ENCODE measurements around a stretch of chr10.

GRCh38 chr10:1359468-1359882 is 303.3 kb downstream of the WDR37 start:
- PRO-cap = no peak
- RAMPAGE, long total RNA, 3 experiments = no peak in any of the 3 experiments

- PRO-cap = no peak
- RAMPAGE, long total RNA, 3 experiments = no peak in any of the 3 experiments
Measured at GRCh38 chr10:1420427-1421403, 316.6 kb downstream of the ADARB2 start.

DNA sequence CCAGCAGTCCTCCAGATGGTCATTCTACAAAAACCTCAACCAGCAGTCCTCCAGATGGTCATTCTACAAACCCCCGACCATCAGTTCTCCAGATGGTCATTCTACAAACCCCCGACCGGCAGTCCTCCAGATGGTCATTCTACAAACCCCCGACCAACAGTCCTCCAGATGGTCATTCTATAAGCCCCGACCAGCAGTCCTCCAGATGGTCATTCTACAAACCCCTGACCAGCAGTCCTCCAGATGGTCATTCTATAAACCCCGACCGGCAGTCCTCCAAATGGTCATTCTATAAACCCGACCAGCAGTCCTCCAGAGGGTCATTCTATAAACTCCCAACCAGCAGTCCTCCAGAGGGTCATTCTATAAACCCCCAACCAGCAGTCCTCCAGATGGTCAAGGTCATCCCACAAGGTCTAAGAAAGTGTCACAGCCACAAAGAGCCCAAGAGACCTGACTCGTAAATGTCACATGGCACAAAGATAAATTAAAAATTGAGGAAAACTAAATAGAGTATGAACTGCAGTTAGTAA is 634.5 kb upstream of the ADARB2 start:
- PRO-cap = no peak
- RAMPAGE, long total RNA, 3 experiments = no peak in any of the 3 experiments

DNA sequence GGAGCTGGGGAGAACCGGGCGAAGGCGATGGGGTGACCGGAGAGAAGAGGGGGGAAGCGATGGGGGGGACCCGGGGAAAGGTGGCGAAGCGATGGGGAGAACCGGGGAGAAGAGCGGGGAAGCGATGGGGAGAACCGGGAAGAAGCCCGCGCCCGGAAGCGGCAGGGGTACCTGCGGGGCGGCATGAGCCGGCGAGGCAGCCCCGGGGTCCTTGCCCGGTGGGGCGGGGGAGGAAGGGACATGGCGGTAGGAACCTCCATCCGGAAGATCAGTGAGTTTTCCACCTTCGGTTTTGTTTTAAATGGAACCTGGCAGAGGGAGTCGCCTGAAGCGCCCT is 370 bp downstream of the PFKP start:
- PRO-cap = no peak
- RAMPAGE, long total RNA, 3 experiments = no peak in any of the 3 experiments

DNA sequence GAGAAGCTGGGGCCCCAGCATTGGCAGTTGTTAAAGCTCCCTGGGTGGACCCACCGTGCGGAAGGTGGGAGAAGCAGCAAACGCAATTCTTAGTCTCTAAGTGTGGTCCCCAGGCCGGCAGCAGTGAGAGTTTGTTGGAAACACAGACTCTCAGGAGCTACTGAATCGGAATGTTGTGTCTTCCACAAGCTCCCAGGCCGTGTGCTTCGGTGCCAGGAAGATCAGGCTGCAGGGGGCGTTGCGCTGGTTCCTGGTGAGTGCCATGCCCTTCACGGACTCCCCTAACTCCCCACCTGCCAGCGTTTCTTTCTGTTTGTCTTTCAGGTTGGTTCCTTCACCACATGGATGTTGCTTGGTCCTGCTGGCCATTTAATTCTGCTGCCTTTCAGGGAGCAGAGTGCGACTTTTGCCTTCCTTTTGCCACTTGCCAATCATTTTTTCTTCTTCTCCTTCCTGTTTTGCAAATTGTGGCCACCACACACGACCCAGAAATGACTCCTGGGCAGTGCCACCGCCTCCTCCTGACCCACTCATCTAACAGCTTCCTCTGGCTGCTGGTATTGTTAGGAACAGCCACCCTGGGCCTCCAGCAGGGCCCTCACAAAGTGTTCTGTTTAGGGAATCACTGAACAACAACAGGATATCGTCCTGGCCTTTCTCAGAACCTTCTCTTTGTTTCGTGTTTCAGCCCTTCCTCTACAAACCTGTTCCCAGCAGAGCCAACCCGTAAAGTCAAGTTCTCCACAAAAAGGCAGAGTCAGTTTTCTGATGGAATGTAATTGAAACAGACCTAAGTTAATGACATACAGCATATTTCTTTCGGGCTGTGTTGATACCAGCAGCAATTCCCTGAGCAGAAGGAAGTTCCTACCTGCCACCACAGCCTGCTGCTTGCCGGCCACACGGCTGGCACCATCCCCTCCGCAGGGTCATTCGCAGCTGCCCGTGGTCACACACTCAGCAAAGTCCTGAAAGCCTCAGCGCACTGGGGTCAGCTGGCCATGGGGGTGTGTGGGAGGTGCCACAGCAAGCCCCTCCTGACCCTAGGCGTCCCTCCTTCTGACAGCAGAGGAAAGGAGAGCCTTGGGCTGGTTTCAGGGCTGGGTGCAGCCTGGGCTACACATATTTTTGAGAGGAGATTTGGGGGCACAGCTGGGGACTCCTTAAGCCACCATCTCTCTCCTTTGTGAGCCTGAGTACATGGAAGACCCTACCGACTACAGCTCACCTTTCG is 91.6 kb upstream of the PITRM1 start:
- PRO-cap = bidirectional peak, plus-strand start at position 735 of the sequence, minus-strand start at position 536 of the sequence; bidirectional peak, plus-strand start at position 1,091 of the sequence, minus-strand start at position 935 of the sequence
- RAMPAGE, long total RNA, 3 experiments = no peak in any of the 3 experiments

DNA sequence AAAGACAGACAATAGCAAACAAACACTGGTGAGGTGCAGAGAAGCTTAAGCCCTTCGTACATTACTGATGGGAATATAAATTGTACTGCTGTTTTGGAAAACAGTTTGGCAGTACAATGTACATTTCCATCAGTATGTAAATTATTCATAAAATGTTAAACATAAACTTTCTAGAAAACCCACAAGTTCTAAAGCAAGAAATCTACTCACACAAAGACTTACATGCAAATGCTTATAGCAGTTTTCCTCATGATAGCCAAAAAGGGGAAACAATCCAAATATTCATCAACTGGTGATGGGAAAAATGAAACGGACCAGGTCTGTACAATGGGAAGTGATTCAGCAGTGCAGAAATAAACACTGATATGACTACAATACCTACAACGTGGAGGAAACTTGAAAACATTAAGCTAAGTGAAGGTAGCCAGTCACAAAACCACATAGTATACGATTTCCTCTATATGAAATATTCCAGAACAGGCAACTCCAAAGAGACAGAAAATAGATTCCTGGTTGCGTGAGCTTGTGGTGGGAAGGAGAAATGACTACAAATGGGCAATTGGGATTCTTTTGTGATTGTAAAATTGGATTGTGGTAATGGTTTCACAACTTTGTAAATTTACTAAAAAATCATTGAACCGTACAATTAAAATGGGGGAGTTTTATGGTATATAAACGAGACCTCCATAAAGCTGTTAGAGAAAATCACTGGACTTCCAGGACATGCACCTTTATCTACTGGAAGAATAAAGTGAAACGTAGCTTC is 263.1 kb upstream of the PITRM1 start:
- PRO-cap = no peak
- RAMPAGE, long total RNA, 3 experiments = start-site peak on the minus strand in 1 of 3 experiments, centred at position 295 of the sequence, 25 reads per replicate

DNA sequence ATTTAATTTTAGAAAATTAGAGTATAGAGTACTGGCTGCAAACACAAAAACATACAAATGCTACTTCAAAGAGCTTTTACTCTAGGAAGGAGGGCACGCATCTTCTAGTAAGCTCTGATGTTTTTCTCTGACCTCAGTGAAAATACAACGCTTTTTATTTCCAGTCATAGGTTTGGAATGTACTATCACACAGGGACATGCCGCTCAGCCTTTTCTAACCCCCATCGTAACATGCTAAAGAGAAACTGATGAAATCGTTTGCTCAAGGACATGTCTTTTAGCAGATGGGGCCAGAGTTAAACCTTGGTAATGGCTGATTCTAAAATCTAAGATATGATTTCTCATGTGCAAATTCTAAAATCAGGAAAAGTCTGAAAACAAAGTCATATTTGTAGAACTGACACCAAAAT is 280.4 kb upstream of the PITRM1 start:
- PRO-cap = bidirectional peak, plus-strand start at position 240 of the sequence, minus-strand start at position 116 of the sequence
- RAMPAGE, long total RNA, 3 experiments = no peak in any of the 3 experiments

GRCh38 chr10:3484222-3484560 is 300.8 kb downstream of the KLF6 start:
- PRO-cap = no peak
- RAMPAGE, long total RNA, 3 experiments = no peak in any of the 3 experiments

GRCh38 chr10:3538196-3538750 is 246.7 kb downstream of the KLF6 start:
- PRO-cap = no peak
- RAMPAGE, long total RNA, 3 experiments = no peak in any of the 3 experiments

- PRO-cap = no peak
- RAMPAGE, long total RNA, 3 experiments = no peak in any of the 3 experiments
Measured at GRCh38 chr10:3636396-3637315, 148.4 kb downstream of the KLF6 start.

- PRO-cap = no peak
- RAMPAGE, long total RNA, 3 experiments = no peak in any of the 3 experiments
Measured at GRCh38 chr10:3667998-3669115, 116.7 kb downstream of the KLF6 start.

DNA sequence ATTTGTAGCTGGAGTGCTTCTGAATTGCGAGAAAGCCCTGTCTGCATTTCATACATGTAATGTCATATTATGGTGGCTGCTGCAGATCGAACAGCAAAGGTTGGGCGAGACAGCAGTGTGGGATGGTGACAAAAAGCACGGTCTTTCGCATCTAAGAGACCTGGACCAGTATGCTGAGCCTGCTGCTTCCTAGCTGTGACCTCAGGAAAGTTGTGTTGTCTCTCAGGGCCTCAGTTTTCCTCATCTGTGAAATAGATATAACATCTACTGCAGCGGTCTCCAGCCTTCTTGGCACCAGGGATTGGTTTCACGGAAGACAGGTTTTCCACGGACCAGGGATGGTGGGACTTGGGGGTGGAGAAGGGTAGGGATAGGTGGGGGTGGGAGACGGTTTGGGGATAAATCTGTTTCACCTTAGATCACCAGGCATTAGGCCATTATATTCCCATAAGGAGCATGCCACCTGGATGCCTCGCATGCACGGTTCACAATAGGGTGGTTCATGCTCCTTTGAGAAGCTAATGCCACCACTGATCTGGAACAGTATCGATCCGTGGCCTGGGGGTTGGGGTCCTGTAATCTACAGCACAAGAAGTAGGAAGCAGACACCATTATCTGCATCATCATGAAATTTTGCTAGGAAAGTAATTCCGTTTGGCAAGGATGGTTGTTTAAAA is 10.9 kb downstream of the KLF6 start:
- PRO-cap = no peak
- RAMPAGE, long total RNA, 3 experiments = no peak in any of the 3 experiments

GRCh38 chr10:3783682-3784572 is 1.1 kb downstream of the KLF6 start:
- PRO-cap = bidirectional peak, plus-strand start at chr10:3783970, minus-strand start at chr10:3783884
- RAMPAGE, long total RNA, 3 experiments = start-site peak on the plus strand in 3 of 3 experiments, at chr10:3783955-3784075 at its widest, 7 to 21 reads per replicate

- PRO-cap = no peak
- RAMPAGE, long total RNA, 3 experiments = no peak in any of the 3 experiments
Measured at GRCh38 chr10:3787609-3788415, 2.8 kb upstream of the KLF6 start.

DNA sequence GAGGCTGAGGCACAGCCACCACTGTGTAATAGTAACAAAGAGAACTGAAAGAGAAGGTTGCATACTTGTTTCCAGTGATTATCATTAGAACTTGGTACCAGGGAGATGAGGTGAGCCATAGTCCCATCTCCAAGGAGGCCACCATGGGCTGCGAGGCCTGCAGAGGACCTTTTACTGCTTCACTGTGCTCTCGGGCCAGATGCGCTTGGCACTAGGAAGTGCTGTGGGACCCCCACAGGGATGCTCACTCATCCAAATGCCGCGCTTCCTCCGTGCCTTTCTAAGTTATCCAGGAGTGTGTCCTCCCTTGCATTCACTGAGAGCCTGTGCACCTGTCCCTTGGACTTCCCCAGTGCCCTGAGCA is 9.7 kb upstream of the KLF6 start:
- PRO-cap = unidirectional peak, minus-strand start at position 280 of the sequence
- RAMPAGE, long total RNA, 3 experiments = no peak in any of the 3 experiments

- PRO-cap = unidirectional peak, plus-strand start at chr10:3823818
- RAMPAGE, long total RNA, 3 experiments = no peak in any of the 3 experiments
Measured at GRCh38 chr10:3823530-3824067, 38.6 kb upstream of the KLF6 start.

DNA sequence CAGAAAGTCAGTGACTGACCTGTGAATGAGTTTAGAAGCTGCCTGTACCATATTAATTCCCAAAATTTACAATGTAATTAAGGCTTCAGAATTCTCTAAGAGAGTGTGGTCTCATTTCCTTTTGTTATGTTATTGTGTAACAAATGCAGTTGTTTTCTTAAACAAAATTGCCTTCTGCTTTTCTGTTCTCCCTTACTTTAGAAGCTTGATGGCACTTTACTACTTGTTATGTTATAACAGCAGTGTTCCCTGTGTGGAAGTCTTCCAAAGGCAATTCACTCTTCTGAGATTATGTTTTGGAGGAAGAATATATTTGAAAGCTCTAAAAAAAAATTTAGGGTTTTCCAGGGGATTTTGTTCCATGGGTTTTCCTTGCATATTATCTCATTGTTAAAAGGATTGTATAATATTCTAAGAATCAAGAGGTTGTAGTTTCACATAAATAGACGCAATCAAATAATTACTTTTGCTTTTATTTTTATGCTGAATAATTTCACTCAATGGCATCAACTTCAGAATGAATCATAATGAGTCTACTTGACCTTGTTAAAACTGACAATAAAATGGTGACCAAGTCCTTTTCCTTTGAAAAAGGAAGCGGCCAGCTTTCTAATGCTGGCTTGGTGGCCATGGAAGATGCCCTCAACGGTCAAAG is 92.2 kb upstream of the KLF6 start:
- PRO-cap = no peak
- RAMPAGE, long total RNA, 3 experiments = no peak in any of the 3 experiments

GRCh38 chr10:4068276-4068611 is 283.2 kb upstream of the KLF6 start:
- PRO-cap = no peak
- RAMPAGE, long total RNA, 3 experiments = no peak in any of the 3 experiments

DNA sequence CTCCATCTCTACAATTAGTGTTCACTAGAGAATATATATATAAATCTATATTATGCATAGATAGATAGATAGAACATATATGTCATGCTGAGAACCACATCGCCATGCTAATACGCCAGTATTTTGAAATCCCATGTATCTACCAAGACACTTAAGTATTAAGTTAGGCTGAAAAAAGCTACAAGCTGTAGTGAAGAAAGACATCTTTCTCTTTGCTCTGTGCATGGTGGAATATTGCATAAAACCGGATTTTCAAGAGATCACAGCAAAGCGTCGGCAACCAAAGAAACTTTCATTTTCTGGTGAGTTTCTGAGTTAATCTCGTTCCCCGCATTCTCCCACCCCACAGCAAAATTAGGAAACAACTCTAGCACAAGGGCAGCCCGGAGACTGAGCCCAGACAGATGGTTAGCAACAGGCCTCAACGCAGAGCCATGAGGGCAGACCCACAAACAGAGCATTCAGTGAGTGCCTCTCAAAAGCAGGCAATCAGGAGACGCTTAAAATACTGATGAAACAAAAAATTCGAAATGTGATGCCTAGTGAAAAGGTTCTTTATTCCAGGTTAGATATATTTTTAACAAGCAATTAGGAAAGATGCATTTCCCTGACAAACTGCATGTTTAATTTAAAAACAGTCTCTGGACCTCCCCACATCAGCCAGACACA is 396.0 kb upstream of the KLF6 start:
- PRO-cap = no peak
- RAMPAGE, long total RNA, 3 experiments = no peak in any of the 3 experiments

- PRO-cap = no peak
- RAMPAGE, long total RNA, 3 experiments = no peak in any of the 3 experiments
Measured at GRCh38 chr10:4316216-4316454, 509.9 kb upstream of the AKR1E2 start.